AG08470 (cell line): Measurements from ENCODE around the genes TNRC6B, XPNPEP3 and PHF5A.

DNA sequence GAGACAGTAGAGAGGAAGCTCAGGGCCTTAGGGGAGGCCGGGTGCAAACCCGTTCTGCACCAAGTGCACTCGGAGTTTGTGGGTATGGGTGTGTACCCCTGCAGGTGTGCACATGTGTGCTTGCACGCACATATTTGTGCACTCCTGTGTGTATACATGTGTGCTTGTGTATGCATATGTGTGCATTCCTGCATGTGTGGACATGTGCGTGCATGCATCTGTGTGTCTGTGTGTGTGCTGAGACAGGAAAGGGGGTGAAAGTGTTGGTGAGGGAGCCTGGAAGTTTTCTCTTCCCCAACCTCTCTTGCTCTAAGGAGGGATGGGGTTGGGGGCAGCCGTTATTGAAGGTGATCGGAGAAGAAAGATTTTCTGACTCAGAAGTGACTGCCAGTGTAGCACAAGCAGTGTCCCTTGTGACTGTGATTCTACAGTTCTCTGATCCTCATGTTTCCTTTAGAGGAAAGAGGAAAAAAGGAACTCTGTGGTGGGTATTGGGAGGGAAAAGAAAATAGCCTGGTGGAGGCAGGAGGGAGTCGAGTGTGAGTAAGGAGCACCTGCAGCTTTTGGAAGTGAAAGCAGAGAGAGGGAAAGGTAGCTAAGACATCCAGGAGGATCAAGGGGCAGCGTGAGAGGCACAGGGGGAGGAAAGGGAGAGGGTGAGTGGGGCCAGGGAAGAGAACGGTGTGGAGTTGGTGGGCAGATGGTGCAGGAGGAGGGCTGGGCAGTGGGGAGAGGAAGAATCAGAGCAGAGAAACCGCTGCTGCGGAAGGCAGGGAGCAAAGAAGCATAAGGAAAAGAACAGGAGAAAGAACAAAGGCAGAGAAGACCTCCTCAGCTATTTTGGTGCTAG, 12.3 kb downstream of the TMA7B start:
- RRBS: no CpG with 5 or more reads among the region's 12 CpGs

GRCh38 chr22:40046019-40046511, 51.3 kb downstream of the FAM83F start:
- RRBS: no CpG with 5 or more reads among the region's 9 CpGs

DNA sequence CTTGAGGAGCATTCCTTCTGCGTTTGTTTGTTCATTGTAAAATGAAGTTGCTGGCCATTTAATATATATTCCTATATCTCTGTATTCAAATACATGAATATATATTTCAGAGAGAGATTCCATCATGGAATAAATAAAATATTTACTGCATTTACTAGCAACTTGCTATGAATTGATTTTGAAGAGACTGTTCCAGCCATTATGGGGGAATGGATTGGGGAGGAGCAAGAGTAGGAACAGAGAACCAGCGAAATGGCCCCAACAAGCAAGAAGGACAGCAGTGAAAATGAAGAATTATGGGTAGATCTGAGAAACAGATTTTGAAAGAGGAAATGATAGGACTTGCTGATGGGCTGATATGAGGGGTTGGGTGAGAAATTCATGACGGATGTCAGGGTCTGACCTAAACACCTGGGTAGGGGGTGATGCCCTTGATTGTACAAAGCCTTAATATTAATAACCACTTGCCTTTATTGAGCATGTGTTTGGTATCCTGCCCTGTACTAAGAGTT, 61.4 kb upstream of the TNRC6B start:
- RRBS: no CpG with 5 or more reads among the region's 3 CpGs

DNA sequence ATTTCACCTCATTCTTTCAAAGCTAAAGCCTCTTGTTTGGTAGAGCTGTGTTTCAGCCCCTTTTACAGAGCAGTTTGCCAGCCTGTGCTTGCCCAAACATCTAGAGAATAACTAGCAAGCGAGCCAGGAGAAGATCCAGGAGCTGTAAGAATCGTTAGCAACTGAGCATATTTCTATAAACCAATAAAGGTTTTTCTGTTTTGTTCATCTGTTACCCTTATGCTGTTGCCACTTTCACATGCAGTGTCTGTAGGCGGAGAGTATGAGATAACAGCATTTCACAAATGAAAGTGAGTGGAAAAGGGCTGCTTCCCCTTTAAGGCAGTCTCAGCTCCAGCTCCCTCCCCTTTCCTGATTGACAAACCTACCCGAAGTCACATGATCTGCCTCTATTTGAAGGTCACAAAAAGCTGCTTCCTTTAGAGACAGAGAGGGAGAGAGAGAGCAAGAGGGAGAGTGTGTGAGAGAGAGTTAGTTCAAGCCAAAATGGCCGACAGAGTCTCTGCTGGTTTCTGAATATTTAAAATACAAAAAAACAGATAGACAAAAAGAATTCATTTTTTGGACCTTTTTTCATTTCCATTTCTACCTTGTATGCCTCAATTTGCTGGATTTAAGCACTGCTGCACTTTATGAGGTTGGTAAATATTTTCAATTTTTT, at the start of gene TNRC6B:
TNRC6B (plus strand) TSS at position 422 of the 661 bp plus-strand sequence.
- RRBS: no CpG with 5 or more reads among the region's 5 CpGs

DNA sequence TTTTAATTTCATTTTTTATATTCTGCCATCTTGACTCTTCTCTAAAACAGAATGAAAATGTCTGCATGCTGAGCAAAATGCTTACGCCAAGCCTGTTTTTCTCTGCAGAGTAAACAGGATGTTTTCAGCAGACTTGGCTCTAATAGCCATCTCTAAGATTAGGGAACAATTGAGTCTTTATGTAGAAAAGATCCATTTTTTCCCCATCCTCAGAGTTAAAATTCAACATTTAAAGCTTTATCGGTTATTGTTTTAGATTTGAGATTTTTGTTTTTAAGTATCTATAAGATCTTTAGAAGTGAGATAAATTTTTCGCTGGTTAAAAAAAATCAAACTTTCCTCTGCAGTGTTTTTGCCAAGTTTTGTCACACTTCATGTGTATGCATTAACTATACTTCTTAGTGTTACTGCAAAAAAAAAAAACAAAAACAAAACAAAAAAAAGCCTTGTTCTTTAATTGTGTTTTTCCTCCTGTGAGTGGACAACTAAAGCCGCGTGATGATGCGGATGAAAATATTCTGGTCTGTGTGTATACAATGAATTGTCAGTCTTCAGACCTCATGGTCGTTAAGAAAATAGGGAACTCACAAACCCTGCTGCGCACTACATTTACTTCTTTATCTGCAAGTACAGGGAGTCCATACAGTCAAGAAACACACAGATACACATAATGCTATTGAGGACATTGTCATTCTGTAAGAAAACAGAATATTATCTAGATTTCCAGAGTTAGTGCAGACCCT, 17.5 kb upstream of the ADSL start:
- RRBS: no CpG with 5 or more reads among the region's 8 CpGs

DNA sequence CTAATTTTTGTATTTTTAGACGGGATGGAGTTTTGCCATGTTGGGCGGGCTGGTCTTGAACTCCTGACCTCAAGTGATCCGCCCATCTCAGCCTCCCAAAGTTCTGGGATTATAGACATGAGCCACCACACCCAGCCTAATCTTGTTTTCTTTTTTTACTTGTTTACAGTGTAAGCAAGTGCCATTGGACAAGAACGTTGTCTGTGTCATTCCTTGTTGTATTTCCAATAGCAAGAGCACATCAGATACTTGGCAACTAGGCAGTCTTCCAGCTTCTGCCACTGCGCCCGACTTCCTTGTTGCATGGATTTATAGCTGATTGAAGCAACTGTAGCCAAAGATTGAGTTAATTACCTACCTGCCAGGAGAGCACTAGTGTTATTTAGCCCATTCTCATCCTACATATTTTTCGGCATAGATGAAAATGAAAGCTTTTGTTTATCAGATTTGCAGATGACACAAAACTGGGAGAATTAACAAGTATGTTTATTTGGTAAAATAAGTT, 3.0 kb upstream of the SGSM3 start:
- RRBS: no CpG with 5 or more reads among the region's 7 CpGs

DNA sequence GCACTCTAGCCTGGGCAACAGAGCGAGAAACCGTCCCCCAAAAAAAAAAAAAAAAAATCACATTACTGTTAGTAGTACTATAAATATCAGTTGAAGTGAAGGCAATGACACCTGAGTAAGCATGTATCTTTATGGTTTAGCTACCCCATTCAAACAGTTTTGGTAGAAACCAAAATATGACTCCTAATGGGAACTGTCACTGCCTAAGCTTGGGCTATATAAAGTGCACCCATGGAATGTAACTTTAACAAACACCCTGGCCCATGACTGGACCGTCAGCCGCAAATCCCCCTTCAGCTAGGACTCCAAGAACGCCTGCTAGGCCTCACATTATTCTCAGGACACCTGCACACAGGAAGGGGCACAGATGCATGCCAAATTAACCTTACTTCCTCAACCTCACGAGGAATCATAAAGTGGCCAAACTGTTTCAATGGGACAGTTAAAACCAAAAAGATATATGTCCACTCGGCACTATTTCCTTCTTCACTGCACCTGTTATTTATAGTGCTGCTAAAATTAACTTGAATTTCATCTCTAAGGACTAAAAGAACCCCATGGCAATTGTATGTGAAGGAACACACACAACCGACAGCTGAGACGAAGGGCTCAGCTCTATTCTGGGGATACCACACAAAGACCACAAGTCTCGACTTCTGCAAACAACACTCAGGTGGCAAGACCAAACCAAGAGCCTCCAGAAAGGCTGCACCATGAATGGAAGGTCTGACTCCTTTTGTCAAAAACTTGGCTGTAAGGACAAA, 65.7 kb downstream of the SGSM3 start:
- RRBS: no CpG with 5 or more reads among the region's 10 CpGs

DNA sequence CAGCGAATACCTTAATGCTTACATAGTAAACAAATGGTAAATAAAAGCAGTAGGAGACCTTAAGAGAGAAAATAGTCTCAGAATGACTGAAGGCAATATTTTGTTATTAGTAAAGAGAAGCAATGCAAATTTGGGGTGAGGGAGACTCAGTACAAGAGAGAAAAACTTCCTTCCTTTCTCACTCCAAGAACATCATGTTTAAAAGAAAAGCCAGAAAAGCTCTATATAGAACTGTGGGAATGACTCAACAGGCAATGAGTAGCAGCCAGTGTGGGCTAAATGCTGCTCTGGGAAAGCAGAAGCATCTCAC, 101.7 kb downstream of the MRTFA start:
- RRBS: no CpG with 5 or more reads among the region's 1 CpG

- RRBS: no CpG with 5 or more reads among the region's 6 CpGs
Observed at GRCh38 chr22:40586689-40587143, 49.8 kb downstream of the MRTFA start.

- RRBS: 2% methylated on average over 12 of the region's 59 CpGs
Observed at GRCh38 chr22:40856780-40857851, at the start of gene XPNPEP3. Gene XPNPEP3 (plus strand): TSS chr22:40857148.

DNA sequence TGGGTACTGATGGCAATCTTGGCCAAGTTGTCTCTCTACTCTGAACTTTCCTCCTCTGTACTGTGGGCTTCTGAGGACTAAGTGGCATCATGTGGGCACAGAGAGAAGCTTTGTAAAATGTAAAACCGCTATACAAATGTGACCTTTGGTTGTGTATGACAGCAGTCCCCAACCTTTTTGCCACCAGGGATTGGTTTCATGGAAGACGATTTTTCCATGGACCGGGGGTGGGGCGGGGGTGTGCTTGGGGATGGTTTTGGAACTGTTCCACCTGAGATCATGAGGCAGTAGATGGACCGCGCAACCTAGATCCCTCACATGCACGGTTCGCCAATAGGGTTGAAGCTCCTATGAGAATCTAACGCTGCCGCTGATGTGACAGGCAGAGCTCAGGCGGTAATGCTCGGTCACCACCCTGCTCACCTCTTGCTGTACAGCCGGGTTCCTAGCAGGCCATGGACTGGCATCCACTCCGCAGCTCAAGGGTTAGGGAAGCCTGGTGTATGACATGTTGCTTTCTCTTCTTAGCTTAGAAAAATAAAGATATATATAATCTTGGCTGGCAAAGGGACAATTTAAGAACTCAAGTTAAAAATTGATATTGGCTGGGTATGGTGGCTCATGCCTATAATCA, 21.9 kb downstream of the RBX1 start:
- RRBS: no CpG with 5 or more reads among the region's 14 CpGs

DNA sequence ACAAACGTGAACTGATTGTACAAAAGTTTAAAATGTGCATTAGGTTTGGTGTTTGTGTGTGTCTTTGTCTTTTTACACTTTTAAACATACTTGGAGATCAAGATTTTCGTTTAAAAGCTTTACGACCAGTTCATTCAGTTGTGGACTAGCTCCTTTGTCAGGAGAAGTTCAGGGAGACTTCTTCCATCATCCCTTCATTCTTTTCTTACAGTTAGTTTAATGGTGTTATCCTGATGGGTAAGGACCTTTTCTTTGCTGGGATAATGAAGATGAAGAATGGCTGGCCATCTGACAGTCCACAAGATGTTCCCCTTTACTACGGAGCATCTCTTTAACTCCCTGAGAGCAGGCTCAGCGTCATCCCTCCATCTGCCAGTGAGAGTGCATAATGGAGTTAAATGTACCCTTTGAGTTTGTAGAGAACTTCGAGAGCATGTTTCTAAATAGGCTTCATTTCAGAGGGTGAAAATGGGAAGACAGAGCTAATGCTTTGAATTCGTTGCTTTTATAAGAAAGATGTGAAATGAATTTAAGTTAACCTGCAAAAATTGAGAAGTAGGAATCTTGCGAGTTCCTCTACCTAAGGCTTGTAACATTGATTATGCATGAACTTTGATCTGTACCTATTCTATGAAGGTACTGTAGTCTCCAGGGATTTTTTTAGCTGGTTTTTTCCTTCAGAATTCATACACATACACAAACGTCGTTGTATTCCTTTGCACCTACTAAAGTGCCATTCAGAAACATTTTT, 1.7 kb downstream of the EP300 start:
- RRBS: no CpG with 5 or more reads among the region's 10 CpGs

GRCh38 chr22:41102127-41102901, 9.9 kb downstream of the EP300 start:
- RRBS: no CpG with 5 or more reads among the region's 2 CpGs

GRCh38 chr22:41114121-41114914, 21.9 kb downstream of the EP300 start:
- RRBS: no CpG with 5 or more reads among the region's 7 CpGs

- RRBS: no CpG with 5 or more reads among the region's 6 CpGs
Observed at GRCh38 chr22:41168228-41168936, 36.7 kb upstream of the L3MBTL2 start.

DNA sequence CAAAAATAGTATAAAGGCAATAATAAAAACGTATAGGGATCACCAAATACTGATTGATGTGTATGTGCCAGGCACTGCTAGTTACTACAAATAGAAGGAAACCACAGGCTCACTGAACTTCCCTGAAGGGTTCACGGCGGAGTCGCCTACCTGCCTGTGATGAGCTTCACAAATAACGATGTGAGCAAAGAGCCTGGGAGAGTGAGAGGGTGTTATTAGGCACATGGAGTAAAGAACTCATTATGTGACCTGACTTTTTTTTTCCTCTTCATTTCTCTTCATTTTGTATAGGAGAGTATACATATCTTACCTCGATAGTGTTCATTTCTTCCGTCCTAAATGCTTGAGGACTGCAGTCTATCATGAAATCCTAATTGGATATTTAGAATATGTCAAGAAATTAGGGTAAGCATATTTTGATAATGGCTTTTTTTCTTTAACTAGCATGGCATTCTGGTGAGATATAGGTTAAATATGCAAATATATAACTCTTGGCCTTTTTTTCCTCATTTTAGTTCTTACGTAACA, 35.8 kb upstream of the L3MBTL2 start:
- RRBS: no CpG with 5 or more reads among the region's 8 CpGs

- RRBS: 9% methylated on average over 10 of the region's 27 CpGs
Observed at GRCh38 chr22:41238270-41238561, 2.5 kb downstream of the CHADL start.

DNA sequence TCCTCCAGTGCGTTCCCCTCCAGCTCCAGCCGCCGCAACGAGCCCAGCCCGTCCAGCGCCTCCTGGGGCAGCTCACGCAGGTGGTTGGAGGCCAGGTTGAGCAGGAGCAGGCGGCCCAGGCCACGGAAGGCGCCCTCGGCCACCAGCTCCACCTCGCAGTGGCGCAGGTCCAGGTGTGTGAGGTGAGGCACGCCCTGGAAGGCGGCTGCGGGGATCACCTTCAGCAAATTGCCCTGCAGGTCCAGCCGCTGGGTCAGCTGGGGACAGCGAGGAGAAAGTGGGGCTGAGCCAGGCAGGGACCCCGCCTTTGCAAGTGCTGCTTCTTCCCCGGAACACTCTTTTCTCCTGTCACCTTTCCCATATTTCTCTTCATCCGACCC, 2.1 kb downstream of the CHADL start:
- RRBS: no CpG with 5 or more reads among the region's 21 CpGs

DNA sequence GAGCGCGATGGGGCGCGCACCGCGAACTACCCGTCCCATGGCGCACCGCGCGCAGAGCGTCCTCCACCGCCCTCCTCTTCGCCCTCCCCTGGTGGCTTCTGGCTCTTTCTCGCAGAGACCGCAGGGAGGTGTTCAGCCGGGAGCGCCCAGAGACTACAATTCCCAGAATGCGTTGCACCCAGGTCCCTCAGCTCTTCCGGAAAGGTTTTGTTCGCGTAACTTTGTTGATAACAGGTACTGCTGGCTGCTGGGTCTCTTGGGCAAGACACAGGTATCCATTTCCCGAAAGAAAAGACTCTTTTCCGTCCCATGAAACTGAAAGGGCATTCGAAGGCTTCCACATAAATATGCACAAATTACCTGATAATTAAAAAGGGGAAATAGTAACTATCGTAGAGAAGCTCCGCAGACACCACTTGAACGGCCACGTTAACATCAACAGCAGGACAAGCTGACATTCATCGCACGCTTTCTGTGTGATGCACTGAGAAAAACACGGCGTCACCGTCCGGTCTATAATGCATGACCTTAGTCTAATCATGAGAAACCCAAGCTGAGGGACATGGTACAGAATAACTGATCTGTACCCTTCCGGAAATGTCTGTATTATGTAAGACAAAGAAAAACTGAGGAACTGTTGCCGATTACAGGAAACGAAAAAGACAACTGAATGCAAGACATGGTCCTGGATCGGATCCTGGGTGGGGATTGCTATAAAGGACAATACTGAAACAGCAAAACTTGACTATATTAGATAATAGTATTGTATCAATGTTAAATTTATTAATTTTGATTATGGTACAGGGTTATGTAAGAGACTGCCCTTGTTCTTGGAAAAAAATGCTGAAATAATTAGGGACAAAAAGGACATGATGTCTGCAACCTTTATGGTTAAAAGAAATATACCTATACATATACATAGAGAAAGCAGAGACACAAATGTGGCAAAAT, 612 bp upstream of the RANGAP1 start:
- RRBS: 4% methylated on average over 6 of the region's 39 CpGs

DNA sequence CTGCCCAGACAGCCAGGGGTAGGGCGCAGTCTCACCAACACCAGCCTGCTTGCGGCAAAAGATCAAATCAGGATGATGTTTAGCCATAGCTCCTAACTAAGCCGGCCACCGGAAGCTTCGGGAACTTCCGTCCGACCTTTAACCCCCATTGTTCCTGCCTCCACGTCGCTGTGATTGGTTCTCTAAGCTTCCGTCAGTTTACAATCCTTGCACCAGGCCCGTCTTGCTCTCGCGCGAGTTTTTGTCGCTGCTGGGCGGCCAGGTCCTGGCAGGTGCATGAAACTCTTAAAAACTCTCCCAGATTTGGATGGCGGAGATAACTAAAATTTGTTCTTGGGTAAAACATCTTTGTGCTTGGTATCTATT, at the start of gene PHF5A:
PHF5A (minus strand) TSS at position 126 of the 366 bp plus-strand sequence.
- RRBS: no CpG with 5 or more reads among the region's 17 CpGs